ENCODE measurements around the gene NKX2-2.

GRCh38 chr20:19332875-19333777 is 120.7 kb downstream of the SLC24A3 start:
- RRBS, result no CpG with 5 or more reads among the region's 6 CpGs

DNA sequence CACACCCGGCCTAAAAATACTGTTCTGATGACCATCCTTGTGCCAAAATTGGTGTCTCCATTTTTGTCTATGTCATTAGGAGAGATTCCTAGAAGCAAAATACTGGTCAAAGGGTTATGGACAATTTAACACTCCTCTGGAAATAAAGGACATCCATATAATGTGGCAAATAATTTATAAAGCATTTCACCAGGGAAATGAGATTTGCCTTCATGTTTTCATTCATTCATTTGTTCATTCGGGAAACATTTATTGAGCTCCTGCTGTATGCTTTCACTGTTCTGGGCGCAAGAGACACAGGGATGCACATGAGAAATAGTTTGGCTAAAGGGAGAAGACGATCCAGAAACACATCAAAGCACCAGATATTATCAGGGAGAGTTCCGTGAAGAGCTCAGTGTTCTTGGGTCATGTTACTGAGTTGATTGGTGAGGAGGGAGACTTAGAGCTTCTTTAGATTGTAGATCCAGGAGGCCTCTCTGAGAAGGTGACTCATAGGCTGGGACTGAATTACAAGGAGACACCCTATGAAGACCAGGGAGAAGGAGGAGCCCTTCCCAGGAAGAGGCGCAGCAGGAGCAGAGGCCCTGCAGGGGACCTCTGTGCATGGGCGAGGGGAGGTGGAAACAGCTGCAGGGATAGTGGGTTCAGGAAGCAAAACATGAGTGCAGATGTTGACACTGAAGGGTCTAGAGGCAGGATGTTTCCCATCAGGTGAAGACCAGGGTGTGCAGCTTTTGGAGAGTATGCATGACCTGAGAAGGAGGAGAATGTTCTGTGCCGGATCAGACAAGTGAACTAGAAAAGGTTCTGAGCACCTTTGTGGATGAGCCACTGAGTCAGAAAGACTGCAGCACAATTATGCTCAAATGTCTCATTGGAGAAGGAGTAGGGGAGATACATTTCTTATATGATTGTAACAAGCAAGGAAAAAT is 196.5 kb downstream of the SLC24A3 start:
- RRBS, result no CpG with 5 or more reads among the region's 8 CpGs

GRCh38 chr20:19541200-19541438 is 216.9 kb upstream of the RIN2 start:
- RRBS, result no CpG with 5 or more reads among the region's 4 CpGs

DNA sequence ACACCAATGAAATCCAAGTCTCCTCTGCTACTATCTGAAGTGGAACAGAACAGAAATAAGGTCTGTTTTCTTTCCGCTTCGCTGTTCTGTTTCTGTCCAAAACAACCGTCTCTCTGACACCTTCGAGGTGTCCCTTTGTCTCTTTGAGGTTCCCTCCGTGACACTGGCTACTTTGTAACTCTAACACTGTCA is 1.0 kb upstream of the RIN2 start:
- RRBS, result no CpG with 5 or more reads among the region's 5 CpGs

- RRBS, result no CpG with 5 or more reads among the region's 4 CpGs
These were observed 76.5 kb downstream of the RIN2 start for GRCh38 chr20:19834478-19835075.

DNA sequence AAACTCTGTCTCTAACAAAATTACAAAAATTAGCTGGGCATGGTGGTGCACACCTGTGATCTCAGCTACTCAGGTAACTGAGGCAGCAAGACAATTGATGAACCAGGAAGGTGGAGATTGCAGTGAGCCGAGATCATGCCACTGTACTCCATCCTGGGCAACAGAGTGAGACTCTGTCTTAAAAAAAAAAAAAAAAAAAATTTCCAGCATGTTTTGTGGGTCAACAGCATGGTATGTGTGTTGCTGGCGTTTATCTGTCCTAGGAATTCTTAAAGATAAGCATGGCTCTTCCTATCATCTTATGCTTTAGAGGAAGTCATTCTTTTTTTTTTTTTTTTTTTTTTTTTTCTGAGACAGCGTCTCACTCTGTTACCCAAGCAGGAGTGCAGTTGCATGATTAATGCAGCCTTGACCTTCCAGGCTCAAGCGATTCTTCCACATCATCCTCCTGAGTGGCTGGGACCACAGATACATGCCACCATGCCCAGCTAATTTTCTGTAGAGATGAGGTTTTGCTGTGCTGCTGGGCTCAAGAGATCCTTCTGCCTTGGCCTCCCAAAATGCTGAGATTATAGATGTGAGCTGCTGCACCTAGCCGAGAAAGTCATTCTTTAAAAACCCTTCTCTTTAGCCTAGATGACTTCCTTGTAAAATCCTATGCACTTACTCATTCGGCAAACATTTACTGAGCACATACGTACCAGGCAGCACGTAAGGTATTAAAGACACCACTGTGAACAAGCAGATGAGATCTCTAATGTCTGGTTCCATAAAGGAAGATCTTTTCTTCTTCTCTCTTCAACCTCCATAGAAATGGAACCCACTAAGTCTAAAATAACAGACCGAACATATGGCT is 122.2 kb downstream of the RIN2 start:
- RRBS, result no CpG with 5 or more reads among the region's 9 CpGs

GRCh38 chr20:19885786-19886947 is 128.1 kb downstream of the RIN2 start:
- RRBS, result no CpG with 5 or more reads among the region's 21 CpGs

DNA sequence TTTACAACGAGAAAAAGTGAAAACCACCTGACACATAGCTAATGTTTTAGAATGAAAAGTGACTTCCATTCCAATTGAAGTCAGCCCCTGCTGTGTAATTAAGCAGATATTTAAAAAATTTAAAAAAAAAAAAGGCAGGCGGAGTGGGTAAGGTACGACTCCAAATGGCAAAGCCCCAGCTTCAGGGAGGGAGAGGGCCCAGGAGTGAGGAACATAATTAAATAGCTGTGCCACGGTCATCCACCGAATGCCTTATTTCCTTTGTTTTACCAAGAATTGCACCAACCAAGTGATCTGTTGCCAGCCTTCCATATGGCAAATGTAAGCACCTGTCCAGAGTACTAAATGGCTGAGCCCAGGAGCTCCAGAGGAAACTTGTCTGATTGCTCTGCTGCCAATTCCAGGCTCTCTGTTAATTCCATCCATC is 100.2 kb upstream of the NAA20 start:
- RRBS, result no CpG with 5 or more reads among the region's 5 CpGs

GRCh38 chr20:19934699-19935629 is 82.2 kb upstream of the NAA20 start:
- RRBS, result no CpG with 5 or more reads among the region's 17 CpGs

DNA sequence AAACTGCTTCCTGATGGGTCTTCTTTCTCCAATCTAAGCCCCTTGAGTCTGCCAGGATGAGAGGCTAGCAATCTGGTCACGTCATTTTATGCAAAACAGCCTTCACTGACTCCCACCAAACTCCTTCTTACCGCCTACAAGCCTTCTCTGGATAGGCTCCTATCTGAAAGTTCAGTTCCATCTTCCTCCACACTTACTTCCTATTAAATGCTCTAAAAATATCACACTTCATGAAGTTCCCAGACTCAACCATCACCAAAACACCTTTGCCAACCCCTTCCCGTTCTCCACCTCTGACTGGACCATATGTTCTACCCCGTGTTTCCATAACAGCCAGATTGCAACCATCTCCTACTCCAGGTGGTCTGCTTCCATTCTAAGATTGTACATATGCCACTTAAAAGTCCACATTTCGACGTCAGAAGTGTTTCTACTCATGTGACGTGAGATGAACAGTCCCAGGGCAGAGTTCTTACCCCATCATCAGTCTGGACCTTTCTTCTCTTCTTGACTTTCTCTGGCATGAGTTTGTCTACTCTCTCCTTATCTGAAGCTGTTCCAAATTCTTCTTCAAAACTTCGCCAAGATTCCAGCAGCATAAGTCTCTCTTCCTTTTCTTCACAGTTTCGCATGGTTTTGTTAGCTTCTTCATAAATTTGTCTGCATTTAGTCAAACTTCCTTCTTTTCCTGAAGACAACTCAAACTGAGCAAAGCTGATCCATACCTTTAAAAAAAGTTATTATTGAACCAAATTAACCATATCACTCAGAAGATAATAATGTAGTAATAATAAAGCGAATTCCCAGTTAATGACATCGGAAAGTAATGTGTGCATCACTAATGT is 15.2 kb downstream of the CRNKL1 start:
- RRBS, result no CpG with 5 or more reads among the region's 11 CpGs

GRCh38 chr20:20303266-20304120 is 64.4 kb upstream of the INSM1 start:
- RRBS, result no CpG with 5 or more reads among the region's 31 CpGs

- RRBS, result no CpG with 5 or more reads among the region's 22 CpGs
These were observed 5.1 kb upstream of the INSM1 start for GRCh38 chr20:20362455-20363505.

DNA sequence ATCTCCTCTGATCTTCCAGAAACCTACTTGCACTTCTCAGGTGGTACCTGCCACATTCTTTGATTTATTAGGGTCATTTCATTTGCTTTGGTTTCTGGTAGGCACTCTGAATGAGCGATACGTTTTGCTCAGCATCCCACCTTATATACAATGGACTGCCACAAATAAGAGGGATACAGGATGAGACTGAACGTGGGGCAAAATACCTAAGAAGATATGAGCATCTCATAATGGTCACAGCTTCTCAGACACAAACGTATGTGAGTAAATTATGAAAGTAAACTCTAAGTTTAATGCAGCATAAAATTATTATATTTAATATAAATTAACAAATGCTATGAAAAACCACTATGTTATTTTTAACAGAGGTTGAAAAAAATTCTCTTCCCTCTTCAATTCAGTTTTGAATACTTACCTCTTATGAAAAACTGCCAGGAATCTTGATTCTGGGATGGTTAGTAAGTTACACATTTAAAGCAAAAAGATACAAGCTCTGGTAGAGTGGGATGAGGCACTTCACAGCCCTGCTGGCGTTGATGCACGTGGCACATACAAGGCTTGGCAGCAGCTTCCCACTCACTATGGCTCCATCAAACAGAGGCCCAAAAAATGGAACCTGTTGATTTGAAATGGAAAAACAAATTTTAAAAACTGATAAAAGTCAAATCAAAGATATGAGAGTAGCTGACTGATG is 104.6 kb downstream of the INSM1 start:
- RRBS, result no CpG with 5 or more reads among the region's 6 CpGs

- RRBS, result no CpG with 5 or more reads among the region's 2 CpGs
These were observed 16.1 kb downstream of the RALGAPA2 start for GRCh38 chr20:20696234-20696860.

- RRBS, result 94% methylated on average over 13 of the region's 30 CpGs
These were observed 25.7 kb upstream of the KIZ start for GRCh38 chr20:21100187-21100624.

DNA sequence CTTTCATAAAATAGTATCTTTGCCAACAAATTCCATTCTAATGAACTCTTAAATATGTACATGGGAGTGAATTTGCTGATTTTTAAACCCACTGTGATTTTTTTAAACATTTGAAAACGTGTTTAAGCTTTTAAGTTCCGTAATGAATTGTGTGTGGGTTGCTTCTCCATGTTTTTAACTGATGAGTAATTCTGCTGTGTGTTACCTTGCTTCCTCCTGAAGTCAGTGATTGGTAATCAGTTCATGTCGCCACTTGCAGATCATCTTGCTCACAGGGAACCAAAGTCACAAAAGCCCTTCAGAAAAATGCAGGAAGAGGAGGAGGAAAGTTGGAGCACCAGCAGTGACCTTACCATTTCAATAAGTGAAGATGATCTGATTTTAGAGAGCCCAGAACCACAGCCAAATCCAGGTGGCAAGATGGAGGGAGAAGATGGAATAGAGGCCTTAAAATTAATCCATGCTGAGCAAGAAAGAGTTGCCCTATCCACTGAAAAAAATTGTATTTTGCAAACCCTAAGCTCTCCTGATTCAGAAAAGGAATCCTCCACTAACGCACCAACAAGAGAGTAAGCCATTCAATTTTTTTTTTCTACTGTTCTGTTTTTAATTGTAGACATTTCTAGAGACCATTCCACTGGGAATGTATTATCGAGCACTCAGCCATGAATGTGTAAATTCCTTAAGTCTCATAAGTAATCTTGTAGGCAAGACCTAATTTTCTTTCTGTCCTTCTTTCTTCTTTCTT is 36.9 kb downstream of the KIZ start:
- RRBS, result no CpG with 5 or more reads among the region's 5 CpGs

DNA sequence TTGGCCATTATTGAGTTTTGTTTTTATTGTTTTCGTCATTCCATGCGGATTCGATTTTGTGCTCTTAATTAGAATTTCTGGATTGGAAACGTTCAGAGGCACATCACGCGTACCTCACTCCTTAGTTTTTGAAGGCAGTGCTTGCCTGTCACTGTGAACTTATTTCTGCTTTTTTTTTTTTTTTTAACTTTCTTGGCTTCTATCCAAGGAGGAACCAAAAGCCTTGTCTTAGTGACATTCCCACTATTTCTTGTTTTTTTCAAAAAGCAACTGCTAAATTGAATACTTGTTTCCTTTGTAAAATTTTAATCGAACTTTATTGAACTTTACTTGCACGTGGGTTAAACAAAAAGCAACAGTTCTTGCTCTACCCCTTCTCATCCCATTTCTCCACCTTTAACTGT is 1.1 kb downstream of the XRN2 start:
- RRBS, result no CpG with 5 or more reads among the region's 8 CpGs

DNA sequence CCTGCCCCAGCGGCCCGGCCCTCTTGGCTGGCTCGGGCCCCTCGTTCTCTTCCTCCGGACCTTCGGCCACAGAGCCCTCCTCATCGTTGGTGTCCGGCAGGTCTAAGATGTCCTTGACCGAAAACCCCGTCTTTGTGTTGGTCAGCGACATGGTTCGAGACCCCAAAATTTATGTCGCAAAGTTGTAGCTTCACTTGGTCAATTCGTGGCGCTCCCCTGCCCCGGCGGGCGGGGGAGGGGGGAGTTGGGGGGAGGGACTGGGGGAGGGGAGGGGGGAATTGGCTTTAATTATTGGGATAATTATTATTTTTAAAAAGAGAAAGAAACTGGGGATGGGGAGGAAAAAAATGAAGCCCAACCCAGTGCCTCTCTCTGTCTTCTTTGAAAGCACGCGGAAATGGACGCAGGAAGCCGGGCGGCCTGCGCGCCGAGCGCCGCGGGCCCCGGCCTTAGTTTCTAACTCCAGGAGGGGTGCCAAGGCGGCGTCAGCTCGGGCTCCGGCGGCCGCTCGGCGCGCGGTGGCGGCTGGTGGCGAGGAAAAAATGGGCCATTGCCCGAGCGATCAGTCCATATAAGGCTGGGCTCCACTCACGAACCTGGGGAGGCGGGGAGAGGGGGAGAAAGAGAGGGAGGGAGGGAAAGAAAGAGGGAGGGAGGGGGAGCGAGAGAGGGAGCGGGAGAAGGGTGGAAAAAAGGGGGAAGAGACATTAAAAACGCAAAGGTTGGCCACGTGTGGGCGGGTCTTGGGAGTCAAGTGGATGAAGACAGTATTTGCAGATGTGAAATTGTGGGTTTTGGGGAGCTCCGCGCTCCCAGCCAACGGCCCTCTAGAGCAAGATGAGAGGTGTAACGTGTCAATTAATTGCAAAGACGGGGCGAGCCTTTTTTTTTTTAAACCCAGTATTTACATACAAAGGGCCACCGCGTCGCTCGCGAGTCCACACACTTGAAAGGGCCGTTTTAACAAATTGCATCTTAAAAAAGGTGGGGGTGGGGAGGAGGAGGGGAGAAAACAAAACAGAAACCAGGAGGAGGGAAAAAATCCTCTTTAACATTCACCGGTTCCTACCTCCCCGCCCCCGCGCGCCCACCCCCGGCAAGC is at the start of gene NKX2-2:
Gene NKX2-2, minus strand, starts transcription at position 546 of the 1,102 bp plus-strand sequence.
- RRBS, result 11% methylated on average over 15 of the region's 69 CpGs

- RRBS, result no CpG with 5 or more reads among the region's 6 CpGs
These were observed 212.6 kb downstream of the FOXA2 start for GRCh38 chr20:22371750-22372238.